ENCODE results near the gene C8B.

- PRO-cap, result no peak
Measured at GRCh38 chr1:56645985-56646265, 811 bp downstream of the PRKAA2 start.

DNA sequence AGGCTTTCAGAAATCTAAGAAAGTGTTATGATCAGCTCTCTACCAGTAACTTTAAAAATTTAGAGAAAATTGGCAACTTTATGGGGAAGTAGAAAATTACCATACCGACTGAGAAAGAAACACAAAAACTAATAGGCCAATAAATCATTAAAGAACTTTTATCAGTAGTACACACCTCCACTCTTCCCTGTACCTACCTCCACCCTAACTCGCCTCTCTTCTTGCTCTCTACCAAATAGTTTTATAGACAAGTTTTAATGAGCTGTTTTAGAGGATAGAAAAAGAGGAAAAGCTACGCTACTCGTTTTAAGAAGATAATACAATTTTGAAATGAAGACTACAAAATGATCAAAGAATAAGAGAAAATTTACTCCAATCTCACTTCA is 49.1 kb downstream of the FYB2 start:
- PRO-cap, result no peak

GRCh38 chr1:56820880-56821835 is 2.0 kb upstream of the FYB2 start:
- PRO-cap, result no peak

DNA sequence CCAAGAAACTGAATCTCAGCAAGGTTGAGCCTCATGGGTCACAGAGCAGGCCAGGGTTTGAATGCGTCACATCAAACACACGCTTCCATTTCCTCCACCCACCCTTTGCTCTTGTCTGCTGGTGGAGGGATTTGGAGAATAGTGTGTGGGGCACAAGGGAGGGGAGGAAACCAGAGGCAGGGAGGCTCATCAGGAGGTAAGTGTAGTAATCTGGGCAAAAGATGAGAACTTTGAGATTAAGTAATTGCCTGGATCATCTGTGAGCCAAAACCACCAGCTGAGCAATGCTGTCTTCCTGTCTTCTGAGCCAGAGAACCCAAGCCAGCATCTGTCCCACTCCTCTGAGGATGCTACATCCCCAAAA is 45.3 kb downstream of the C8B start:
- PRO-cap, result no peak

GRCh38 chr1:56965510-56966542 is at the start of gene C8B:
TSS of gene C8B (minus strand) at chr1:56966015.
- PRO-cap, result no peak

DNA sequence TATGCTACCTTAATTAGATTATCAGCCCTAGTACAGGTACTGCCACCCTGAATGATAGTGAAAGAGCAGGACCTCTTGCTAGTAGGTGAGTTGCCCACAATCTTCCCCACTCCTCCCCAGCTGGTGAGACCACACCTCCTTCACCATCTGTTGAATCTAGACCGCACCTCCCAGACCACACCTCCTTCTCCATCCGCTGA is 116.6 kb downstream of the DAB1 start:
- PRO-cap, result no peak

- PRO-cap, result no peak
Measured at GRCh38 chr1:57421965-57423024, 1.6 kb downstream of the DAB1 start.

GRCh38 chr1:58256563-58257058 is 289.9 kb downstream of the OMA1 start:
- PRO-cap, result no peak

DNA sequence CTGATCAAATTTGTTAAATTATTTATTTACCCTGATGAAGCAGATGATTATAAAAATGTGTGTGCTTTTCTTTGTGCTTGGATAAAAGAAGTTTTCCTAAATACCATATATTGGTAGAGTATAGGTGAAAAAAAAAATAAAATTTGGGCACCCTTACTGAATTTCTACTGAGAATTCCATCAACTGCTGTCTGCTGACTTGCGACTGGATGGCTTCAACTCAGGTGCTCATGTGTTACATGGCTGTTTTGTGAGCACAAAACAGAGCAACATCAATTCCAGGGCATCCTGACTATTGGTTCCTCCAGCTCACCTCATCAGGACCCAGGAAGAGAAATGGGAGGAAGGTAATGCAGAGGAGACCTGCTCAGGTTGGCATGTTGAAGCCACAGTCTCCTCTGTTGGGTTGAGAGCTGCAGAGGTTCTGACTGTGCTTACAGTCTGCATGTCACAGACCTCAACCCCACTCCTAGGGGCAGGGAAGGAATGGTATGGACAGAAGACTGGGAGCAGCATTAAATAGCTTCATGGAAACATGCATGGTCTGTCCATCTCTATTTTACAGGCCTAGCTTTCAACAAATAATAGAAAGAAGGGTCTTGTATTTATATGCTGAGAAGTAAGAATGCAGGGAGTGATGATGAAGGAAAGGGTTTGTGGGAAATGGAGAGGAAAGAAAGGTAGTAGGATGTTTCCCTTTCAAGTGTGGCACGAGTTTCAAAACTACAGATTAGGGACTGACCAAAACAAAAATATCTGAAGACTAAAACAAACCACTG is 43.9 kb downstream of the MYSM1 start:
- PRO-cap, result no peak

DNA sequence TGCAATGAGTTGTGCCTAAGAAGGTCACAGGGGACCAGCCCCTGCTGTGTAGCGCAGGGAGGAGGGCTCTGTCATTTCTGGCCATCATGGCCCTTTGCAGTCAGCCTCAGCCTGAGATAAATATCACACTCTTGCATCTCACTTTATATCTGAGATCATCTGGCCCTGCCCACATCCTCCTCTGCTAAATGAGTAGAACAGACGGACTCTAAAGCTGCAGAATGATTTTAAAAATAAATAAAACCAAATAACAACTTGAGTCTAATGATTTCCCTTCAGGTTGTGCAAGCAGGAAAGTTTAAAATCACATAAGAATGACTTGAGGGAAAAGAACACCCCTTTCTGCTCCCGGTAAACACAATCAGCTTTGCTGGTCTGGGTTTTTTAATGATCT is 18.3 kb upstream of the MYSM1 start:
- PRO-cap, result no peak

DNA sequence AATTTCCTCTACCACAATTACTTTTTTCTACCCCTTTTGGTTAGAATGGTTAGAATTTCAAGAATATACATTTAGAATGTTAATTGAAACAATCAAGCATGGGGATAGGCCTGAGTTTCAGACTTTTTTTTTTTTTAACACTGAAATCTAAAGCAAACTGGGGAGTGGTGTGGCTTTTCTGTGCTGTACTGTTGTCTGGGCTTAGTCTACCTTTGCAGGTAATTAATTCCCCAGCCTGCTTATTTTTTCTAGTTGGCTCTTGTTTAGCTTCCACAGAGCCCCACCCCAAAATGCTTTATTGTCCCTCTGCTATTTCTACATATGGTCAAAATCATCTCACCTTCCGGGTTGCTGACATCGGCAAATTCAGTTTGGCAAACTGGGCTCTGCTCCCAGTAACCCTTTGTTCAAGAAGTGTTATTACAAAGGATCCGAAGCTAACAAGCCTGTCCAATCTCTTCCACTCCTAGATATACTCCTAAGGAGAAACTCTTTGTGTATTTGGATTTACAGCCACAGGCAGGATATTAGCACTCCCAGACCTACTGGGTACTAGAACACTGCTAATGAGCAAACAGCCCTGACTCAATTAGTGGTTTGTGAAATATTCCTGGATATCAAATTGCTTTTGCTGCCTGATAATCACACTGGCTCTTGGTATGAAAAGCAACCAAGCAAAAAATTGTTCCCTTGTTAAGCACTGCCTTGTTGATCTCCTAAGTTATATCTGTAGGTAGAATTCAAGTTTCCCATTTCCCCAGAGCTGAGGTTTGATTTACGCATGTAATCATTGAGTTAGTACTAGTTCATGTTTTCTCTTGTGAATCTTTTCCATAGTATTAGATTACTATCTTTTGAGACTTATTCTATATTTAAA is 4.0 kb downstream of the JUN start:
- PRO-cap, result no peak

GRCh38 chr1:58781427-58781548 is 2.6 kb downstream of the JUN start:
- PRO-cap, result no peak

DNA sequence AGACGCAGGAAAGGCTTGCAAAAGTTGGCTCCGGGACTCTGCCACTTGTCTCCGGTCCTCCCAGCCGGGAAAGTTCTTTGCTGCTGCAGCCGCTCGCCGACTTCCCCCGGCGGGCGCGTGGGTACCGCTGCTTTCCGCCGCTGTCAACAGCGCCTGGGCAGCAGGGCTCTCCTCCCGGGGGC is 307 bp downstream of the JUN start:
- PRO-cap, result no peak

- PRO-cap, result unidirectional peak, plus-strand start at chr1:59146844
Measured at GRCh38 chr1:59146534-59147582, 150.0 kb upstream of the FGGY start.

DNA sequence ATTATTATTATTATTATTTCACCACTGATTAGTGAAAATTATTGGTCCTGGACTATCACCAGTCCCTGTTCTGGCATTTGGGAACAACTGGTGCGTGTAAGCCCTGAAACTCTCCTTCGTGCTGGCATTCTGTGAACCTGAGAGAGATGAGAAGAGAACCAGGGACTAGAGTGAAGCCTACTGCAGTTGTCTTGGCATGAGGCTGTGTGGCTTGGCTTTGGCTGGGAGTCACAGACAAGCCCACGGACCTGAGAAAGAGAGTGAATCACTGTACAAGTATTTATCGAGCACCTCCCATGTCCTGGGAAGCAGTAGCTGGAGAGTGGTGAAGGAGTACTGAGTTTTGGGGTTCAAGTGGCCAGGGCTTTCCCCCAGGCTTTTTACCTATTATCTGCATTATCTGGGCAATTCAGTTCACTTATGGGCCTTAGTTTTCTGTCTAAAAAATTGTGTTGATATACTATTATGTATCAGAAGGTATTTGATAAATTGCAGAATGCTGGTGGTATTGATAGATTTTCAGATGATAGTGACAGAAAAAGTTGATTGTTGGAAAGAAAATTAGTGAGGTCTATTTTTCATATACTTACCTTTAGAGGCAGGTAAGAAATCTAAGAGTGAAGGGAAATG is 63.4 kb downstream of the FGGY start:
- PRO-cap, result no peak

DNA sequence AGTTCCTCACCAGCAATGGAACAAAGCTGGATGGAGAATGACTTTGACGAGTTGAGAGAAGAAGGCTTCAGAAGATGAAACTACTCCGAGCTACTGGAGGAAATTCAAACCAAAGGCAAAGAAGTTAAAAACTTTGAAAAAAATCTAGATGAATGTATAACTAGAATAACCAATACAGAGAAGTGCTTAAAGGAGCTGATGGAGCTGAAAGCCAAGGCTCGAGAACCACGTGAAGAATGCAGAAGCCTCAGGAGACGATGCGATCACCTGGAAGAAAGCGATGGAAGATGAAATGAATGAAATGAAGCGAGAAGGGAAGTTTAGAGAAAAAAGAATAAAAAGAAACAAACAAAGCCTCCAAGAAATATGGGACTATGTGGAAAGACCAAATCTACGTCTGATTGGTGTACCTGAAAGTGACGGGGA is 73.1 kb downstream of the FGGY start:
- PRO-cap, result no peak

- PRO-cap, result no peak
Measured at GRCh38 chr1:59520763-59521623, 224.1 kb downstream of the FGGY start.

DNA sequence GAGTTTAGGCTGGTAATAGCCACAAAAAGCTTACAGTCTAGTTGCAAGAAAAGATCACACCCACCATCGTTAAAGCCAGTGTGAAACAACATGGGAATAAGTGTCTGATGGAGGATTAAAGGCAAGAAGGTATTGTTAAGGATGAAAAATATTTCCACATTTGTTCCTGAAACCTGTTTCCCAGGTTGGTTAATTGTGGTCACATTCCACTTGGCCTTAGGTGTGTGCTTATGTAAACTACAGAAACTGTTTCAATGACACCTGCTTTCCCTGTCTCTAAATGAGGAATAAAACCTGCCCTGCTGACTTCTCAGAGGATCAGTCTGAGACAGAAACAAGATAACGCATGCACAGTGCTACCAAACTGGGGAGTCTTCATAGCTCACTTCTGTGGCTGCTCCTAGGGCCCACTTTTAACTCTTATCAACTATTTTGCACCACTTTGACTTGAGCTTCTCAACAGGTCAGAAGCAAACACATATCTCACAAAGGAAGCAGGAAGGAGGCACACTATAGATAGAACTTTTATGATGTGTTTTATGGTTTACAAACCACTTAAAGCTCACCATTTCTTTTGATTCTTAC is 33.7 kb downstream of the CYP2J2 start:
- PRO-cap, result no peak

- PRO-cap, result no peak
Measured at GRCh38 chr1:60274741-60275136, 201.2 kb upstream of the C1orf87 start.

- PRO-cap, result no peak
Measured at GRCh38 chr1:60547781-60548235, 474.2 kb upstream of the C1orf87 start.

Data from aorta (tissue), 1 donor.